Aorta (tissue), 1 donor: Measurements from ENCODE around the genes SYT2 and KLHL12.

DNA sequence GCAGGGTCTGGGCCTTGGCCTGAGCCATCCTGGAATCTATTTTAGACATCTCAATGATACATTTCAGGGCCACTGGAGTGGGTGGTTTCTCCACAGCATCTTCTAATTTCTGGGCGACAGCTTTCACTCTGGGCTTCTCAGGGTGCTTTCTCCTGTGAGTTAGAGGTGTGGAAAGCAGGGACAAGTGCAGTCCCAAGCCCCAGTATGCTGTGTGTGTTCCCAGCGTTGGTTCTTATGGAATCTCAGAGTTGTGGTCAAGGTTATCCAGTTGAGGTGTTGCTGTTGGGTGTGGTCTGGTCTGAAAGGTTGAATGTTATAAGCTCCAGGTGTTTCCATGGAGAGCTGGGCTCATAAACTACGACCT lies 117.2 kb downstream of the NAV1 start:
- PRO-cap = no peak

GRCh38 chr1:201819824-201821282 lies 8.6 kb upstream of the IPO9 start:
- PRO-cap = no peak

- PRO-cap = no peak
Measured at GRCh38 chr1:201941250-201942450, 4.7 kb downstream of the LMOD1 start.

- PRO-cap = no peak
Measured at GRCh38 chr1:201982074-201982432, 395 bp upstream of the RNPEP start.

DNA sequence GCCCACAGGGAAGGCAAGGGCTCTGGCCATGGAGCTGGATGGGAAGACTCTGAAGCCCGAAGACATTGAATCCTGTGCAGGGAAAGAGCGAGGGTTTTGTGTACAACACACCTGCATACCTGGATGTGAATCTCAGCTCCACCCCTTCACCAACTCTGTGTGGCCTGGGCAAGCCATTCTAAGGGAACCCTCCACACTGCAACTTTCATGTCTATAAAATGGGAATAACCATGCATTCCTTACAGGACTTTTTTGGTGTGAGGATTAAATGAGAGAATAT lies 1.1 kb upstream of the ELF3 start:
- PRO-cap = no peak

GRCh38 chr1:202018360-202019389 lies 8.3 kb downstream of the ELF3 start:
- PRO-cap = no peak

GRCh38 chr1:202022747-202023683 lies 12.6 kb downstream of the ELF3 start:
- PRO-cap = no peak

DNA sequence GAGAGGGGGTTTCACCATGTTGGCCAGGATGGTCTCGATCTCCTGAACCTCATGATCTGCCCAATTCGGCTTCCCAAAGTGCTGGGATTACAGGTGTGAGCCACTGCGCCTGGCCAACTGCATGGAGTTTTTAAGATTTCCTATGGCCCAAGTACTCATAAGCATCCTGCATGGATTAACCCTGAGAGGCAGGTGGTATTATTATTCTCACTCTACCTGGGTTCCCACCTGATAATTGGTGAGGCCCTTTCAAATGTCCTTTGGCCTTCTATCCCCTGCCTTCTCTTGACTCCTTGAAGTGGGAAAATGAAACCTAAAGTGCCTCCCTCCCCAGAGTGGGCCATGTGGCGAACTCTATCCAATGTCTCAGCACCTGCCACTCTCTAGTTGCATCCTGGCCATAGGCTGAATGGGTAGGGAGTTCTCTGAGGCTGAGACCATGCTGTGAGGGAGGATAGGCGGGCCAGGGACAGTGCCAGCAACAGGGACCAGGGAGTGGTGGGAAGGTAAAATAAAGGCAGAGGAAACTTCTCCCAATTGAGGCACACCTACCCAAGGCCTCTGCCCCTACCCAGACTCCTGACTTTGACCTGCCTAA lies 35.3 kb downstream of the ELF3 start:
- PRO-cap = no peak

- PRO-cap = no peak
Measured at GRCh38 chr1:202073274-202073615, 49.5 kb upstream of the GPR37L1 start.

- PRO-cap = no peak
Measured at GRCh38 chr1:202086592-202087412, 35.9 kb upstream of the GPR37L1 start.

DNA sequence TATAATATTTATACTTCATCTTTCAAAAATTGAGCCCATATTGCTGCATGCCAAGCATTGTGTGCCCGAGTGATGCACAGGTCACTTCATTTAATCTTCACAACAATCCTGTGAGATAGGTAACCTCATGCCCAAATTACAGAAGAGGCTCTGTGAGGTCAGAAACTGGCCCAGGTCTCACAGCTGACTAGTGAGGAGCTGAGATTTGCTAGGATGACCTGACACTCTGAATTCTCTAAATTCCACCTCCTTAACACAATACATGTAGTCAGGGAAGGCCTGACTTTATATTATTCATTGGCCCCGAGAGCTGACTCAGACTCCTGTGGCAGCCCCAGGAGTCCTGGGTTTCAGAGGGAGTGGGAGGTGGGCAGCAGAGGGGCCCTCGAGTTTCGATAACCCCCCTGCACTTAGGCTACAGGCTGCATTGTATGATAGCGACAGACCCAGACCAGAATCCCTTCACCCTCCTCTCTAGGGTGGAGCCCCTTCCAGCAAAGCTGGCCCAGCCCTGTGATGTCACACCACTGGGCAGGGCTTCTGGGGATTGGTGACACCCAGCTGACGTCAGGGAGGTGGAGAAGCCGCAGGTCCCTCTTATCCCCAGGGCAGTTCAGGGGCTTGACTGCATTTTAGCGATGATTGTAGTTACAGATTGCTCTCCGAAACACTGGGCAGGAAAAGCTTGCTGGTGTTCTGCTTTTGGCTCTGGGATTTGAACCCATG lies 17.1 kb upstream of the GPR37L1 start:
- PRO-cap = no peak

DNA sequence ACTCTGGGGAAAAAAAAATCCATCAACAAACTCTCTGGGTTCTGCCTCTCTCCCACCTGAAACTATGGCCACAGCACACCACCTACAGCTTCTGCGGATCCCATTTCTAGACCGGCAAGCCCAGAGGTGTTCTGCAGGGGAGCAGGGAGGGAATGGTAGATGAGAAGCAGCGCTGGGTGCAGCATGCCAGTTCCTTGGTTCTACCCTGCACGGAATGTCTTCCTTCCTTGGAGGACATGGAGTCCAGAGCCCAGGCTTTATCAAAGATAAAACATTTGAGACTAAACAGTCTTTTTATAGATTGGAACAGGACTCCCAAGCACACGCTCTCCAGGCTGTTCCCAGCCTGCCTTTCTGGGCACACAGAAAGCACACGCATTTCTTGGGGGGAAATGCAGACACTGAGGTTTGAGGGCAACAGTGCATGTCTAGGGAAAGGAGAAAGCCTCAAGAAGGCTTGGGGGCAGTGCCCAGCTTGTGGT lies 29.5 kb downstream of the LGR6 start:
- PRO-cap = unidirectional peak, minus-strand start at position 268 of the sequence

GRCh38 chr1:202333710-202334385 lies 7.9 kb downstream of the UBE2T start:
- PRO-cap = no peak

GRCh38 chr1:202507489-202507977 lies 159.0 kb downstream of the PPP1R12B start:
- PRO-cap = no peak

DNA sequence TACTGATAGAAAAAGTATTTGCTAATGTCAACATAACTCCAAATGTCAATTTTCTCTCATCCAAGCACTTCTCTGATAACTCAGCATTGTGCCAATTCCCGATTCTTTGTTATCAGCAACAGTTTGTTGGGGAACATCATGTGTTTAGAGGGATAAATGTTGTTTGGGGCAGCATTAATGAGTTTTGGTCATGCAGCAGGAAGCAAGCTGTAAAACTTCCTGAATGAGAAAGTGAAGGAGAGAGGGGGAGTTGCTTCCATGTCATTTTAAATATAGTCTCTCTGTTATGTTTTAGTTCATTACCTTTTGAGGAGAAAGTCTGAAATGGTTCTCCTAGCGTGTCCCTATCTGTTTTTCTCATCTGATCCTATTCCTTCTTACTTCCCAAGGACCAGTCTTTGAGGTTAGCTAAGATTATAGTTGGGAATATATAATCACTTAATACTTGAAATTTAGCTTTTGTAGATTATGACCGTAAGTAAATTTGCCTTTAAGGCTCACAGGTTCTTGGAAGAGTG lies 160.7 kb downstream of the PPP1R12B start:
- PRO-cap = no peak

DNA sequence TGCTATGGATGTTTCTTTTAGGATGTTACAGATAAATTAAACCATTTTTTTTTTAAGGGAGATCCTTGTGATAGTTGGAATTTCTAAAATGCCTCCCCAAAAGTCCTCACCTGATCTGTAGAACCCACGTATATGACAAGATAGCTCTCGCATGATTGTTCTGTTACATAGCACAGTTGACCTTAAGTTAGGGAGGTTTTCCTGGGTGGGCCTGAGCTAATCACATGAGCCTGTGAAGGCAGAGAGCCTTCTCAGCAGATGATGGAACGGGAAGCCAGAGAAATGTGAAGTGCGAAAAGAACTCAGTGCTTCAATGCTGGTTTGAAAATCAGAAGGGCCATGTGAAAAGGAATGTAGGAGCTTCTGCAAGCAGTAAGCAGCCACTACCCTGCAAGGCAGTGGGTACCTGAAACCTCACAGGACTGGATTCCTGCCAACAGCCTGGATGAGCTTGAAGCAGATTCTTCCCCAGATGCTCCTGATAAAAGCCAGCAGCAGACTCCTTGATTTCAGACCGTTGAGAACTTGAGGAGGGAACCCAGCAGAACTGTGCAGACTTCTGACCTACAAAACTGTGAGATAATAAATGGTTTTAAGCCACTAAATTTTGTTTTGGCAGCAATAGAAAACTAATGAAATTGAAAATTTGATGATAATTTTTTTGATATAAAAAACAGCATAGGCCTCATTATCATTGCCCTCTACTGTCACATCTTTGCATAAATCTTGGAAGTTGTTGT lies 158.6 kb downstream of the SYT2 start:
- PRO-cap = no peak

DNA sequence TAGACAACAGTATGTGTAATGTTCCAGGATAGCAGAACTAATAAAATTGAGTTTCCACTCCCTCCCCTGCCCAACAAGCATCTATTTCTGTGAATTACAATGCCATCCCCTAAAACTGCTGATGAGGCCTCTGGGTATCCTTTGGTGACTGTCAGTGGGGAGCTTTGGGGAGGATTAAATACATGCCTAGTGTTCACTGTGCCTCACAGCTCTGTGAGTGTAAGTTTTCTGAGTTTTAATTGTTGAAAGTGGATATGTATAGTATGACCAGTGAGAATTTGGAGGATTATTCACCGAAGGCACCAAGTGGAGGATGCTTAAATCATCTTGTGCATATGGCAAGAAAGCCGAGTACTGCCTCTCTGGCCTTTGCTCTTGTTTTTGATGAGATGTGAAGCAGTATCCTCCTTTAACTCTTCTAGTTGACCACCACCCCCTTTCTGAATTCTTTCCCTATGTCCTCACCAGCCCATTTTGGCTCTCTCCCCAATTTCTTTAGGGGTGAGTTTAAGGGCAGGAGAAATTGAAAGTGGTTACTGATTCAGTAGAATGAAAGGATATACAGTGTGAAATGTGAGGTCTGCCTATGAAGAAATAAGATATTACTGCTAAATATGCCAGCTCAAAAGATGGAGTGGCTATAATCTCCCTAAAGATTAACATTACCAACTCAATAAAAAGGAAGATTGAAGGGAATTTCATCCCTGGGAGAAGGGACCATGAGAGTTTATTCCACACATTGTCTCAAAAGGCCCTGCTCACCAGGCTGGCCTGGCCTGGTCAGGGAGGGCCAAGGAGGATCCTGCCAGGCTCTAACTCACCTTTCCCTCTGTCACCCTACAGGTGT lies 130.4 kb downstream of the SYT2 start:
- PRO-cap = no peak

DNA sequence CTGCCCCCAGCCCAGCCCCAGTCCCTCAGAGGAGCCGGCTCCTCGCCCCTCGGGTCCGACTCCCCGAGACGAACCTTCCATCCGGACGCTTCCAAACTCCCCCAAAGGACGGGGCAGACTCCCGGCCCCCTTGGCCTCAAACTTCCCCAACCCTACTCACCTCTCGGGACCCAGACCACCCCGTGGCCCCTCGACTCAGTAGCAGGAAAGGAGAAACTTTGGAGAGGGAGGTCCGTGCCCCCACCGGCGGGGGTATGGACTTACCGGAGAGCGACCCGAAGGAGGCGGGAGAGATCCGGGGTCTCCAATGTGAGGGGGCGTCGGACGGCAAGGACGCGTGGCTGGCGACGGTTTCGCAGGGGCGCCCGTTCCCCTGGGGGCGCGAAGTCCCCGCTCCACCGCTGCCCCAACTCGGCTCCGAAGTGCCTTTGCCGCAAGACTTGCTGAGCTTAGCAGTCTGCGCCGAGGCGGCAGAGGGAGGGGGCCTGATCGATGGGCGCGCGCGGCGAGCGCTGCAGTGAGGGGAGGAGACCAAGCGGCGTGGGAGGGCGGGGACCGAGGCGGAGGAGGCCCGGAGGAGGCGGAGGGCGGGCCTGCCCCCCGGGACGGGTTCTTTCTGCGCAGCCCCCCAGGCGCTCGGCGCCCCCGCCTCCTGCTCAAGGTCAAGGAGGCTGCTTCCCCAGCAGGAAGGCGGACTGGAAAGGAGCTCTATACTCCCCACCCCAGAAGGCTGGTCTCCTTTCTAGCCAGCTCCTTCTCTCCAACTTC lies at the start of gene SYT2:
Gene SYT2 (minus strand): TSS at position 461 of the 768 bp plus-strand sequence.
- PRO-cap = no peak

GRCh38 chr1:202926409-202927470 lies at the start of gene KLHL12:
TSS of gene KLHL12 (minus strand) at chr1:202927234.
- PRO-cap = bidirectional peak, plus-strand start at chr1:202927387, minus-strand start at chr1:202927209

DNA sequence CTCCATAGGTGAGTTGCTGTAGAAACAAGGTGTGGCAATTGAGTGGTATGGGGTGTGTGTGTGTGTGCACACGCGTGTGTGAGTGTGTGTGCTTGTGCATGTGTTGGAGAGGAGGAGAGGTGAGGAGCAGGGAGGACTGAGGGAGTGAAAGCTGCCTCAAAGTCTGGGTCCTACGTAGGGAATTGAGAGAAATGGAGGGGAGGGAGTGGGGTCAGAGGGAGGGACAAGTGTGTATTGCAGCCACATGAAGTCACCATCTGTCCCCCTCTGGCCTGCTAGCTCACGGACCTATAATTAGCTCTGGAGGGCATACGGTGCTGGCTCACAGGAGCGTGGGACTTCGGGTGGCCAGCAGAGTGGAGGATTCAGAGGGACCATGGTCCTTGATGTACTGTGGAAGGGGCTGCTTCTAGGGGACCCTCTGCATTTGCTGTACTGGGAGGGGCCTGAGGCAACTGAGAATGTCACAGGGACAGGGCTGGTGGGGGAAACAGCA lies 2.3 kb downstream of the PPFIA4 start:
- PRO-cap = no peak